ENCODE measurements around the genes GPR12 and POLR1D.

DNA sequence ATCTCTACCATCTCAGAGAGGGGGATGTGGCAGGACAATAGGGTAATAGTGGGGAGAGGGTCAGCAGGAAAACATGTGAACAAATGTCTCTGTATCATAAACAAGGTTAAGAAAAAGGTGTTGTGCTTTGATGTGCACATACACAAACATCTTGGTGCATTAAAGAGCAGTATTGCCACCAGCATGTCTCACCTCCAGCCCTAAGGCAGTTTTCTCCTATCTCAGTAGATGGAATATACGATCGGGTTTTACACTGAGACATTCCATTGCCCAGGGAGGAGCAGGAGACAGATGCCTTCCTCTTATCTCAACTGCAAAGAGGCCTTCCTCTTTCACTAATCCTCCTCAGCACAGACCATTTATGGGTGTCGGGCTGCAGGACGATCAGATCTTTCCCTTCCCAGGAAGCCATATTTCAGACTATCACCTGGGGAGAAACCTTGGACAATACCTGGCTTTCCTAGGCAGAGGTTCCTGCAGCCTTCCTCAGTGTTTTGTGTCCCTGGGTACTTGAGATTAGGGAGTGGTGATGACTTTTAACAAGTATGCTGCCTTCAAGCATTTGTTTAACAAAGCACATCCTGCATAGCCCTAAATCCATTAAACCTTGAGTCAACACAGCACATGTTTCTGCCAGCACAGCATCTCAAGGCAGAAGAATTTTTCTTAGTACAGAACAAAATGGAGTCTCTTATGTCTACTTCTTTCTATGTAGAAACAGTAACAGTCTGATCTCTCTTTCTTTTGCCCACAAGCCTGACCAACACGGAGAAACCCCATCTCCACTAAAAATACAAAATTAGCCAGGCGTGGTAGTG lies 34.3 kb upstream of the CENPJ start:
- PRO-cap = no peak

GRCh38 chr13:25017801-25018307 lies 78.1 kb upstream of the PABPC3 start:
- PRO-cap = unidirectional peak, plus-strand start at chr13:25018160

DNA sequence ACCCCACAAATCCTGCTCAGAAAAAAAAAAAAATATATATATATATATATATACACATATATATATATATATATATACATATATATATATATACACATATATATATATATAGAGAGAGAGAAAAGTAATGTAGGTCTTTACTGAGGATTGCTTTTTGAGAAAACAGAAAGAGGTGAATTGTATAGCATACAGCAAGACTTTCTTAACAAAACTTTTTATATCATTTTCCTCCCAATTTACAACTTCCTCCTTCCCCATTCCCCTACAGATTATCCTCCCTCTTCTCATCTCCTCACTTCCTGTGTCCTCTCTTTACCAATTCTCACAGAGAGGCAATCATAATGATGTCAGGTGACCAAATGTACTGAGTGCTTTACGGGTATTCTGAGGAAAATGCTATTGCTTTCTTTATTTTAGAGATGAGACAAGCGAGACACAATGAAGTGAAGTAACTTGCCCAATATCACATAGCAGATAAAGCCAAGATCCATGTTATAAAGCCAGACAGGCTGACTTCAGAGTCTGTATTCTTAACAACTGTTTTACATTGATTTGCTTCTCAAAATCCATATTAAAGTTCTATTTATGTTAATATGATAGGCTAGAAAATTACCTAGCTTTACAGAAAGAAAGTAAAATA lies 1.7 kb upstream of the MTMR6 start:
- PRO-cap = no peak

DNA sequence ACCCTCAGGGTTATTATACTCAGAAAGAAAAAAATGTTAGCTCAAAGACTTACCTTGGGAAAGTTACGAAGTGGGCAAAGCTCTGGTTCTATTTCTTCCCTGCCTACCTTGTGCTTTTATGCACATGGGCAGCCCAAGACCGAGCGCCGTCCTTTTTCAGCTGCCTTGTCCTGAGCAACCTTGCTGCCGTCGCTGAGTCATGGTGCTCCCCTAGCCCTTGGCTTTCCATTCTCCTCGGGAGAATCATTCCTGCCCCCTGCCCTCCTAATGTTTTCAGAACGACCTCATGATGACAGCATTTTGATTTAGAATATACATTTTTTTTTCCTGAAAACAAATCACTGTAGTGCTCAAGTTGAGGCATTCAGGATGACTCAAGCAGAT lies 279.9 kb downstream of the SHISA2 start:
- PRO-cap = no peak

GRCh38 chr13:26050400-26051119 lies 1.3 kb downstream of the SHISA2 start:
- PRO-cap = no peak

- PRO-cap = no peak
These were observed at the start of gene GPR12 for GRCh38 chr13:26760564-26761365. TSS of gene GPR12 (minus strand) at chr13:26760786.

DNA sequence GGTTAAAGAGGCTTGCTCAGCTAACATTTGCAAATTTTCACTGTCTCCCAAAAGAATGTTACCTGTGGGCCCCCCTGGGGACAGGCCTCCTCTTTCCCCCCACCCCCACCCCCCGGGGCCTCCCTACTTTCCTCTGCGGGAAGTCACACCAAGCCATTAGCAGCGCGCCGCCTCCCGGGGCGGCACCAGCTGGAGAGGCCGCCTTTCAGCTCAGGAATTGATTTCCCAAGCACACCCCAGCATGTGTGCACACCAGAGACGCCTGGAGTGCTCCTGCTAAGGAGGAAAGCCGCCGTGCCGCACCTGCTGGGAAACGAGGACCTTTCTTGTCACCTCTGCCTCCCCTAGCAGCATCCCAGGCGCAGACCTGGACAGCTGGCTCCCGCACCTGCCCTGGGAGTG lies 165.2 kb downstream of the USP12 start:
- PRO-cap = no peak

DNA sequence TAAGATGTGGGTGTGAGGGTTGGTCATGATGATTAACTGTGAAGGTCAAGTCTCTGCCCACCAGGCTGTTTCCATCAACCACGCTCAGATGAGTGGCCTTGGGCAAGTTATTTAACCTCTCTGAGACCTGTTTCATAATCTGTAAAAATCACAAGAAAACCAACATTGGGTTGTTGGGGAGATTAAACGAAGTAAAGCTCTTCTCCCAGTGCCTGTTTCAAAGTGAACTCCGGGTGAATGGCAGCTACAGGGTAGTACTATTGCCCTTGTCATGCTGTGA lies 153.3 kb downstream of the USP12 start:
- PRO-cap = no peak

- PRO-cap = no peak
These were observed 10.9 kb downstream of the USP12 start for GRCh38 chr13:27160613-27161148.

DNA sequence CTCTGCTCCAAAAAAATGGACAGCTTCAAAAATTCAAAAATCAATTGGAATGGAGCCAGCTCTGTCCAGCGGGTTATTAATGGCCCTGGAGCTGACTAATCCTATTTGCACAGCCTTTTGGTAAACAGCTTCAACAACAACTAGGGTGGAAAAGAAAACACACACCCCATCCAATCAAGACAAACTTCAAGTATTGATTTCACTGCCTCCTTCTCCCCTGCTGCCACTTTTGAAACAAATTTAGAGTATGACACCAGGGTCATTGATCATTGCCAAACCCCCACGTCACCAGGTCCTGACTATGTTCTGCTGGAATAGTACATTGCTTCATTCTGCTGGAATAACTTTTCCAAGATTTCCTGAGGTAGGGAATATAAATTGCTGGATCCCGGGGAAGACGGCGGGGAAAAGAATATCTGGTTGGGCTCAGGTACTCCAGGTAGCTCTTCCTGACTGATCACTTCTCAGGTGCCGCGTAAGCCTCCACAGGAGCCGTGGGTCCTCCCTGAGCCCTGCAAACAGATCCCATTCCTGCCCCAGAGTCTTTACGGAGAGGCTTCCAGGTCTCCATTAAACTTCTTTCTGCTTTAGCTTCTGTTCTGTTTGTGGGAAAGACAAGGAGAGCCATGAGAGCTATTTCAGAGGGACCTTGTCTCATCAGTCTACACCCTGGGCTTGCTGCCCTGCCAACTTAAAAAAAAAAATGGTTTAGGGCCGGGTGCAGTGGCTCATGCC lies 56.7 kb upstream of the GTF3A start:
- PRO-cap = no peak

- PRO-cap = no peak
These were observed 28.1 kb upstream of the GTF3A start for GRCh38 chr13:27396200-27396857.

DNA sequence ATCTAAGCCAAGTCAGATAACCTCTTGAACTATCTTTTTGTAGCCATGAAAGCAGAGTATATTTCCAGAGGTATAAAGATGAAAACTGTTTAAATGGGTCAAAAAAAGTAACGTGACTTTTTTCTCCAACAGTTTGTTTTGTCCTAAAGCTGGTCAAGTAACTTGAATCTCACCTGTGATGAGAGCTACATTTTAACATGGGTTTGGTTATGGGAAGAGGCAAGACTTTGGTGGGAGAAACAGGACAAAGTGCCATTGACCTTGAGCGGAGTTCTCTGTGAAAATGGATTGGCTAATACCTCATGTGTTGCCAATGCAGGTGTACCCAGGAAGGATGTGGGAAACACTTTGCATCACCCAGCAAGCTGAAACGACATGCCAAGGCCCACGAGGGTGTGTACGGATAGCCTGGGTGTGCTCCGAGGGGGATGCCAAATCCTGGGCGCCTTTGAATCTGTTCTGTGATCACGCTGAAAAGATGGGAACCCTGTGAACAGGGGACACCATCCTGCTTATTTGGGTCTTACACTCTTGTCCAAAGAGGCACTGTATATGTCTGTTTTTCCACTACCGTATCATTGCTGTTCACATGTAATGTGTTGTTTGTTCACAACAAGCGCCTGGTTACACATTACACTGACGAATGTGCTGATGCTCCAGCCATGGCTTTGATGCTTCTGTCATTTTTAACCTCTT lies 8.1 kb downstream of the GTF3A start:
- PRO-cap = no peak

- PRO-cap = no peak
These were observed 10.3 kb downstream of the GTF3A start for GRCh38 chr13:27434350-27435544.

GRCh38 chr13:27455328-27455647 lies 4.9 kb upstream of the MTIF3 start:
- PRO-cap = no peak

- PRO-cap = no peak
These were observed 5.2 kb upstream of the MTIF3 start for GRCh38 chr13:27455648-27455898.

DNA sequence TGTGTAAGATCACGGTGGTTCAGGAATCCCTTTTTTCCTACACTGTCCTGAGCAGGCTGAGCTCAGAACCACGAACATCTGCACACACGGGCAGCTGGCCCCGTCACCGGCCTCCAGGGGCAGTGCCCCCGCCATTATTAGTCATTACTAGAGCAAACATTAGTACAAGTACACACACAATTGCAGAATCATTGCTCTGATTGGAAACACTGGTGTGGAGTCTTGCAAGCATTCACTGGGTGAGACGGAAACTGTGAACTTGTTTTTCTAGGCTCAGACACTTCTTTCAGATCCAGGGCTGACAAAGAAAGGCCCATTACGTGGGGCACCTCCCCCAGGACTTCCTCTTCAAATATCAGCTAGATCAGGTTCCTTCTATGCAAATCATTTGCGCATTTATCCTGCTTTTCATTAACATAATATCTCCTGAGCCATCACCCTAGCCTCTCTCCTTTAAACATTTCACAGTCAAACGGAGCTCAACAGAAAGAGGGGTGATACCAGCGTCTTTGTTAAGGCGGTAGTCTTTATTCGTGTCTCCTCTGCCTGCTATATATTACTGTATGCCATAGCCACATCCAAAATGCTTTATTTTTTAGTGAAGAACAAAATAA lies 27.0 kb upstream of the MTIF3 start:
- PRO-cap = no peak

DNA sequence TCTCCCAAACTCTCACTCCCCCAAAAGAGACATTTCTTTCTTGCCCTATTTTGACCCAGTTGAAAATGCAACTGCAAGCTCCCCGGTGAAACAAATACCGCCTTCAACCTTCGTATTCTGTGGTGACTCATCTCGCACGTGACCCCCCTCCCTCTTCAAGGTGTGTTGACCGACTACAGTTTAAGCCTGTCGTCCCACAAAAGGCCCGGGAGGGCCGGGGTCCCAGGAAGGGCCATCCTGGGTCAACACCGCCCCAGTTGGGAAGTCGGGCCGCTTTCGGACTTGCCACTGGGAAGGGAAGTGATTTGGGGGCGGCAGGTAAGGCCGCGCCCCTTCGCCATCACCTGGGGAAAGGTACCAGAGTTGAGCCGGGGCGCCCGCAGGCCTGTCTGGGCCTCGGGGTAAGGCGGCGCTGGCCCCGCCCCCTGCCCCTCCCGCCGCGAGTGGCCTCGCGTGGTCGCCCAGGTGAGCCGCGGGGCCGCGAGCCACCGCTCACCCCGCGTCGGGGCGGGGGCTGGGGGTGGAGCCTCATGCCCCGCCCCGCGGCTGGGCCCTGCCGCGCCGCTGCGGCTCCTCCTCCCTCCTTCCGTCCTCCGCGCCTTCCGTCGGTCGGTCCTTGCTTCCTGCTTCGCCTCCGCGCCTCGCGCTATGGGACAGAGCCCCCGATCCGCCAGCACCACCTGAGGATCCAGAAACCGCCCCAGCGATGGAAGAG lies at the start of gene POLR1D:
TSS of gene POLR1D (plus strand) at position 615 of the 715 bp plus-strand sequence.
- PRO-cap = bidirectional peak, plus-strand start at position 620 of the sequence, minus-strand start at position 516 of the sequence

DNA sequence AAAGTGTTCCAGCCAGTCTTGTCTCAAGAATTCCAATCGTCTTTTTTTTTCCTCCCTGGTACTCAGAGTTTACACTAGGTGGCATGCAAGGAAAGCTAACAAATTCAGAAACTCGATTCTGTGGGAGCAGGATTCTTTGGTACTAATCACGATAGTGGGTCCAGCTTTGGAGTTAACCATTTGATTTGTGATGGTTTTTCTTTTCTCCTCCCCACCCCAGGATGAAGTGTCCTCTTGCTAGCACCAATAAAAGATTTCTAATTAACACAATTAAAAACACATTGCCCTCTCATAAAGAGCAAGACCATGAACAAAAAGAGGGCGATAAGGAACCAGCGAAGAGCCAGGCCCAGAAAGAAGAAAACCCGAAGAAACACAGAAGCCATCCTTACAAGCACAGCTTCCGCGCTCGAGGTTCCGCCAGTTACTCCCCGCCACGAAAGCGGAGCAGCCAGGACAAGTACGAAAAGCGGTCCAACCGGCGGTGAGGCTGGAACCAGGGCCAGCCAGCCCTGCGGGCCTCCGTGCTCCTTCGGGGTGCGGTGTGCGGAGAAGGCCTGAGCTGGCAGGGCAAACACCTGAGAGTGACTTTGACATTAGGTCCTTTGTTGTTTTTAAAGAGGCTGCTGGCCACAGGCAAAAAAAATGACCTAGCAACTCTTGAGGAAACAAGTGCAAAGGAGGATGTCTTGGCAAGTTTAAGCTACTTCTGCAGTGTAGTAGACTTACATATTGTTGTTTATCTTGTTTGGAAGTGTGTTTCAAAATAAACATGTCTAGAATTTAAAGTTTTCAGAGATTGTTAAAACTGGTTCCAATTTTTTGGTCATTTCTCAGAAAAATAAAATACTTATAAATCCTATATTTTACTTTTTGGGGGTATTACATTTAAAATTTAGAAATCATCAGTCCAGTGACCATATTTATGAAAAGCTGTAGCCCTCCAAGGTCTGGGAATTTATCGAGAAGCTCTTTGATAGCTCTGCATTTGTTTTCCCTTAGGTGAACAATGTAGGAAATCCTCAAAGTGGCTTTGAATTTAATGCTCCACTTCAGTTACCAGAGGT lies 44.1 kb downstream of the POLR1D start:
- PRO-cap = no peak

GRCh38 chr13:27977785-27978933 lies 9.0 kb upstream of the CDX2 start:
- PRO-cap = no peak

DNA sequence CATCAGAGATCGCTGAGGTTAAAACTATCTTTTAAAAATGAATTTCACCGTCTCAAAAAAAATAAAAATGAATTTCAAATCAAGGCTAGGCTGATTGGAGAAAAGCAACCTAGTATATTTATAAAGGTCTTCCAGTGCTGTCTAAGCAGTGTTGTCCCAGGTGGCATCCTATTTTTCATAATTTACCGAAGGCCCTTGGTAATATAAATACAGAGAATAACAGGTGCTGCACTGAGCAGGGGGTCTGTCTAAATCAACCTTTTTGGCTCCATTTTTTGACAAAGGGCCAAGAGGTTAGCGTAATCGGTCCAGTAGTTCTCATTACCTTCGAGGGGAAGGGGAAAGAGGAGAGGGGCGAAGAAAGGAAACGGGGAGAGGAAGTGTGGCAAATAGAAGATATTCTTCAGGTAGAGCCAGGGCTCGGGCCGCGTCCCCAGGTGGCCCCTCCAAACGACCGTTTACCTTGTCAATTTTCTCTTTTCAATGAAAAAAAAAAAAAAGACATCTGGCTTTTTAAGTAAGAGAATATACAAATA lies 790 bp upstream of the PAN3 start:
- PRO-cap = no peak